ENCODE results near the gene GPR6.

GRCh38 chr6:109440151-109440274 lies 415 bp downstream of the PPIL6 start:
- CAGE, long polyA plus RNA = no peak
- RRBS = no CpG with 5 or more reads among the region's 9 CpGs

GRCh38 chr6:109771744-109772130 lies 80.6 kb downstream of the FIG4 start:
- CAGE, long polyA plus RNA = no peak
- RRBS = no CpG with 5 or more reads among the region's 1 CpG

DNA sequence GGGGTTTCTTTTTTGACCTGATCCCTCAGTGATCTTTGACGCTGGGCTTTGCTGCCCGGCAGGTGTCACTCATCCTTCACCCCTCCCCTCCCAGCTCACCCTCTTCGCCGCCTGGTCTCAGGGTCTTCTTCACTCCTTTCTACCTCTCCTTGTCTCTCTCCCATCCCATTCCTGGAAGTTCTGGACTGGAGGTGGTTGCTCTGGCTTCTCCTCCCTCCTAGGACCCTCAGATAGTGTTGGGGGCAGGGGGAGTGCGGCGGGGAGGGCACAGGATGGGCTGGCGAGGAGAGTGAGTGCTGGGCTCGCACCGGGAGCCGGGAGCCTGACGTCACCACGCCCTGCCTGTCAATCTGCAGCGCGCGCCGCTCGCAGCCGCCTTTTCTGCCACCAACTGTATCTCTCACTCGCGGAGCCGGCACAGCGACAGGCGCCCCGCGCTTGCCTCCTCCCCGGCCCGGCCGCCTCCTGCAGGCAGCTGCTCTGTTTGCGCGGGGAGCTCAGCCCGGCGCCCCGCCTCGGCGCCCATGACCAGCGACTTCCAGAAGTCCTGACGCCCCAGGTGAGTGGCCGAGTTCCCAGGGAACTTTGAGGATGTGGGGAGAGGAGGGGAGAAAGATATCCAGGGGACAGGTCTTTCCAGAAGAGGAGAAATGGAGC lies at the start of gene GPR6:
Gene GPR6, plus strand, starts transcription at position 403 of the 657 bp plus-strand sequence.
- CAGE, long polyA plus RNA = no peak
- RRBS = 17% methylated on average over 13 of the region's 38 CpGs

- CAGE, long polyA plus RNA = no peak
- RRBS = no CpG with 5 or more reads among the region's 20 CpGs
Measured at GRCh38 chr6:110179778-110180339, 368 bp upstream of the CDC40 start.

GRCh38 chr6:110201372-110201916 lies 21.2 kb downstream of the CDC40 start:
- CAGE, long polyA plus RNA = no peak
- RRBS = no CpG with 5 or more reads among the region's 2 CpGs

GRCh38 chr6:110285249-110285923 lies 72.8 kb downstream of the METTL24 start:
- CAGE, long polyA plus RNA = no peak
- RRBS = no CpG with 5 or more reads among the region's 5 CpGs

DNA sequence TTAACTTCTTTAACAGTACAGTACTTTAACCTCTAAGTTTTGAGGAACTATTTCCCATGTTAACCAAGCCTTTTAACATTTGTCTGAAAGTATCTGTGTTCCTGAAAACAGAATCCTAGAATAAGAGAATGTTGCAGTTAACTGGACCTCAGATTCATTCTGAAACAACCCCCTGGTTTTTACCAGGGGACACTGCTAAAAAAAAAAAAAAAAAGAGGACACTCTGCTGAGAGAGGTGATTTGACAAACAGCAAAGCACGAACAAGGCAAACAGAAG lies 40.5 kb upstream of the SLC22A16 start:
- CAGE, long polyA plus RNA = no peak
- RRBS = no CpG with 5 or more reads among the region's 1 CpG

- CAGE, long polyA plus RNA = no peak
- RRBS = no CpG with 5 or more reads among the region's 6 CpGs
Measured at GRCh38 chr6:110568831-110569199, 92.4 kb upstream of the SLC22A16 start.

DNA sequence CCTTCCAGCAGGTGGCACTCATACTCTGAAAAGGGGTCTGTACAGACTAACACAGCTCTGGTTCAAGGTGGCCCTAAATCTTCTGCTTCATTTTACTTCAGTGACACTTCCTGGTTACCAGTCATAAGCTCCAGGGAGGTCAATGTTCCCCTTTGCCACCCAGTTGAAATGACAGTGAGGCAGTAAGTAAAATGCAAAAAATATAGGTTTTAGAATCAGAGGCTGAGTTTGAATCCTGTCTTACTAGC lies 132.8 kb downstream of the CDK19 start:
- CAGE, long polyA plus RNA = no peak

DNA sequence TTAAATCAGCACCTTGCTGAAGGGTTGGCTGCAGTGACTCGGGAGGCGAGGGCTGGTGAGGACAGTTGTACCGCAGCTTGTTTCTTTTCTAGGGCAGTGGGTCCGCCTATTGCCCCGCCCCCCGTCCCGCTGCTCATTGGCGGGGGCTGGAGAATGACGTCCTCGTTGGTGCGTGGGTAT lies 417 bp upstream of the CDK19 start:
- CAGE, long polyA plus RNA = no peak
- RRBS = no CpG with 5 or more reads among the region's 11 CpGs

DNA sequence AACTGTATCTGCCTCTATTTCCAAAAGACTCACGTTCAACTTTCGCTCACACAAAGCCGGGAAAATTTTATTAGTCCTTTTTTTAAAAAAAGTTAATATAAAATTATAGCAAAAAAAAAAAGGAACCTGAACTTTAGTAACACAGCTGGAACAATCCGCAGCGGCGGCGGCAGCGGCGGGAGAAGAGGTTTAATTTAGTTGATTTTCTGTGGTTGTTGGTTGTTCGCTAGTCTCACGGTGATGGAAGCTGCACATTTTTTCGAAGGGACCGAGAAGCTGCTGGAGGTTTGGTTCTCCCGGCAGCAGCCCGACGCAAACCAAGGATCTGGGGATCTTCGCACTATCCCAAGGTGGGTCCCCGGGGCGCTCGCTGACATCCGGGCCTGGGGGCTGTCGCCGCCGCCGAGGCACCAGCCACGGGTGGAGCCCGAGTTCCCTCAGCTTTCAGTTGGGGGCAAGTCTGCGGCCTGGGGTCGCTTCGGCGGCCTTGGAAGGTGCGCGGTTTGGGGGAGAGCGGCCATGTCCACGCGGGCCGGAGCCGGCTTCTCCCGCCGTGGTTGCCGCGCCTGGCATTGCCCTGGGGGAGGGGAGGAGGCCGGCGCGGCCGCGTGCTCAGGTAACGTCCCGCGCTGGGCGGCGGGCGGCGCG lies 405 bp downstream of the AMD1 start:
- CAGE, long polyA plus RNA = no peak
- RRBS = under 1% methylated on average over 23 of the region's 55 CpGs

GRCh38 chr6:110875514-110876137 lies 1.0 kb downstream of the AMD1 start:
- CAGE, long polyA plus RNA = no peak
- RRBS = 1% methylated on average over 14 of the region's 62 CpGs

DNA sequence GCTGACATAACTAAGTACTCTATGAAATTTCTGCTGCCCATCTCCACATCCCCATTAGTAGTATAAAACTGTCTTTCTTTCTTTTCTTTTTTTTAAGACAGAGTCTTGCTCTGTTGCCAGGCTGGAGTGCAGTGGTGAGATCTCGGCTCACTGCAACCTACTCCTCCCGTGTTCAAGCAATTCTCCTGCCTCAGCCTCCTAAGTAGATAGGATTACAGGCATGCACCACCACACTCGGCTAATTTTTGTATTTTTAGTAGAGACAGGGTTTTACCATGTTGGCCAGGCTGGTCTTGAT lies 28.3 kb upstream of the GTF3C6 start:
- CAGE, long polyA plus RNA = no peak
- RRBS = no CpG with 5 or more reads among the region's 3 CpGs

GRCh38 chr6:110959380-110959655 lies 812 bp downstream of the GTF3C6 start:
- CAGE, long polyA plus RNA = no peak
- RRBS = no CpG with 5 or more reads among the region's 3 CpGs

- CAGE, long polyA plus RNA = no peak
- RRBS = no CpG with 5 or more reads among the region's 3 CpGs
Measured at GRCh38 chr6:111109960-111110630, 22.8 kb downstream of the SLC16A10 start.

DNA sequence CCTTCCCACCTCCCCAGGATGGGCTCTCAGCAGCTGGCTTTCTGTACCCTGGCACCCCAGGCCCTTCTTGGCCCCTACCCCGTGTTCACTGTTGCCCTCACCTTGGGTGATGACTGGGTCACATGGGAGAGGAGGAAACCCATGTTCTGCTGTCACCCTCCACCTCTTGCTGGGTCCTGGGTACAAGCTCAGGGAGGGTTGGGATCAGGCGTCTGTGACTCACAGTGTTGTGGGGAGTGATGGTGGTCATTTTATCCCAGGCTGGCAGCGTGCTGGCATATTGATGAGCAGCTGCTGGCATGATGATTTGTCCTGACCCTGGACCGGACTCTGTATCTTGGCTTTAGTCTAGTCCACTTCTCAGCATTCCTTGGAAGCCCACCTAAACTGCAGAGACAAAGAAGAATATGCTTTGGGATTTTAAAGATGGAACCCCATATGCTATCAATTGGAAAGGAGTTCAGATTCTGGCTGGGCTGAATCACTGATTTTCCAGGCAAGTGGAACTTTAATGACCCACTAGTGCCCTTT lies 34.7 kb downstream of the SLC16A10 start:
- CAGE, long polyA plus RNA = no peak
- RRBS = no CpG with 5 or more reads among the region's 4 CpGs

DNA sequence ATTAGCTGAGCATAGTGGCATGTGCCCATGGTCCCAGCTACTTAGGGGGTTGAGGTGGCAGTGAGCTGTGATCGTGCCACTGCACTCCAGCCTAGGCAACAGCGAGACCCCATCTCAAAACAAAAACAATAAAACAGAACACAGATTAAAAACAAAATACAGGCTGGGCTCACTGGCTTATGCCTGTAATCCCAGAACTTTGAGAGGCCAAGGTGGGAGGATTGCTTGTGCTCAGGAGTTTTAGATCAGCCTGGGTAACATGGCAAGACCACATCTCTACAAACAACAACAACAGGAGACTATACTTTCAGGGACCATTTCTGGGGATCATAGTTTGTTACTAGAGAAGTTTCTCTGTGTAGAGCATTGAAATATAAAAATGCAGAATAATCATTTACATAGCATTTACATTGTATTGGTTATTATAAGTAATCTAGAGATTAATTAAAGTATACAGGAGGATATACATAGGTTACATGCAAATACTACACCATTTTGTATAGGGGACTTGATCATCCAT lies 62.7 kb upstream of the MFSD4B start:
- CAGE, long polyA plus RNA = no peak
- RRBS = no CpG with 5 or more reads among the region's 2 CpGs

DNA sequence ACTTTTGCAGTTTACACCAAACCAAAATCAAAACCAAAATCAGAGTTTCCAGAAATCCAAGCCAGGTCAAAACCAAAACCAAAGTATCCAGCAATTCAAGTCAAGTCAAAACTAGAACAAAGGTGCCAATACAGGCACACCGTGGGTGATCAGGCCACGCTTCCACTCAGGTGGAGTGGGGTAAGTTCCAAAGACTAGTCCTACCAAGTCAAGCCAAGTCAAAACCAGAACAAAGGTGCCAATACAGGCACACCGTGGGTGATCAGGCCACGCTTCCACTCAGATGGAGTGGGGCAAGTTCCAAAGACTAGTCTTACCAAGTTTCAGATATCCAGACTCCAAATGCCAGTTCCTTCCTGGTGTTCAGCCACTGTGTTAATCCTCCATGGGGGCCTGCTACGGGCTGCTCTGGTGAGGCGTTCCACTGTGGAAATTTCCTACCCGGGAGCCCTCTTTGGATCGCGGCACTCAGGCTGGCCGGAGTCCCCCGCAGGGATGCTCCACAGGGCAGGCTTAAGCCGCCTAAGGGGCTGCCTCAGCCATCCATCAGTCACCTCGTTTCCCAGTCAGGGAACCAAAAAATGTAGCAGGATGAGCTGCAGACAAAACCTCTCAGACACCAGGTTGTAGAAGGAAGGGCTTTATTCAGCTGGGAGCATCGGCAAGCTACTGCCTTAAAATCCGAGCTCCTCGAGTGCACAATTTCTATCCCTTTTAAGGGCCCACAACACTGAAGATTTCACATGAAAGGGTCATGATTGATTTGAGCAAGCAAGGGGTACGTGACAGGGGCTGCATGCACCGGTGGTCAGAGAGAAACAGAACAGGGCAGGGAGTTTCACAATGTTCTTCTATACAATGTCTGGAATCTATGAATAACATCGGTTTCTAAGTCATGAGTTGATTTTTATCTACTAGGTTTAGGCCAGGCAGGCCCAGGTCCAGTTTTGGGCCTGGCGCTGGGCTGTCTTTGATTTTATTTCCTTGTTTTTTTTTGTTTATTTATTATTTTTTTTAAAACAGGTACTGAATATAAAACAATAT lies 30.7 kb downstream of the MFSD4B start:
- CAGE, long polyA plus RNA = no peak
- RRBS = no CpG with 5 or more reads among the region's 20 CpGs

- CAGE, long polyA plus RNA = no peak
- RRBS = no CpG with 5 or more reads among the region's 2 CpGs
Measured at GRCh38 chr6:111417173-111417694, 65.8 kb downstream of the REV3L start.

DNA sequence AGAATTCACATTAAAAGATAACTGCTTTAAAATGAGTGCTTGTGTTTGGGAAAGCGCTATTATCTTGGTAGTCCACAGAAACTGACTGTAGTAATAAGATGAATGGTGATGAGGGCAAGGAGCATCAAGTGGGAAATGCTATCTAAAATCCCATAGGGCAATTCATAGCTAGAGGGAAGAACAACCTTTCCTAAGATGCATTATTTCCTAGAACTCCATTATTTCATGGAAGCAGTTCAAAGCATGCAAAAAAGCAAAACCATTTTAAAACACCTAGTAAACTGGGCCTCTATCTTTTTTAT lies 1.6 kb downstream of the REV3L start:
- CAGE, long polyA plus RNA = no peak
- RRBS = no CpG with 5 or more reads among the region's 1 CpG

Data from mammary epithelial cell (primary cell).